Anterior vena cava (tissue), 1 donor: ENCODE data around the gene MAN2B2.

DNA sequence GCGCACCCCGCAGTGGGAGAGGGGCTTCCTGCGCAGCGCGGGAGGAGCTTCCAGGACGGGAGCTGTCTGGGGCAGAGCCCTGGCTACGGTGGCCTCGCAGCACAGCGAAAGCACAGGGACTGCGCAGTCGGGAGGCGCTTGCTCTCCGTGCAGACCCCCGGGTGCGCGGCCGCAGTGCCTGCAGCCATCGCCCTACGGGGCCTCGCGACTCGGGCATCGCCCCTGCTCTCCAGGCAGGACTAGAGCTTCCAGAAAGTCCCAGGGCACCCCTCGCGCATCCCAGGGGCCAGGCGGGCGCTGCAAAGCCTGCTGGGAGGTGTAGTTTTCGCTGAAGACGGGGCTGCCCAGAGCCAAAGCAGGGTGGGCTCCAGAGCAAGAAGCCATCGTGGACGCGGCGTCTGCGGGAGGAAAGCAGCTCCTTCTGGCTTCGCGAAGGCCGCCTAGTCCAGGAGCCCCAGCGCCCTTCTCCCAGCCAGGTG is 24.1 kb upstream of the WFS1 start:
- PRO-cap: no peak

GRCh38 chr4:6563446-6564289 is 11.3 kb upstream of the MAN2B2 start:
- PRO-cap: no peak

GRCh38 chr4:6574328-6575816 is at the start of gene MAN2B2:
MAN2B2 (plus strand) TSS chr4:6575189.
- PRO-cap: bidirectional peak, plus-strand start at chr4:6575202, minus-strand start at chr4:6575052

GRCh38 chr4:6658294-6659201 is 15.3 kb upstream of the ENSG00000170846 start:
- PRO-cap: unidirectional peak, plus-strand start at chr4:6658803; bidirectional peak, plus-strand start at chr4:6658908, minus-strand start at chr4:6658876

GRCh38 chr4:6692800-6693183 is 886 bp upstream of the S100P start:
- PRO-cap: no peak

- PRO-cap: no peak
These were observed 11.2 kb downstream of the BLOC1S4 start for GRCh38 chr4:6726836-6727855.

- PRO-cap: no peak
These were observed 16.5 kb downstream of the TBC1D14 start for GRCh38 chr4:6926102-6926647.

DNA sequence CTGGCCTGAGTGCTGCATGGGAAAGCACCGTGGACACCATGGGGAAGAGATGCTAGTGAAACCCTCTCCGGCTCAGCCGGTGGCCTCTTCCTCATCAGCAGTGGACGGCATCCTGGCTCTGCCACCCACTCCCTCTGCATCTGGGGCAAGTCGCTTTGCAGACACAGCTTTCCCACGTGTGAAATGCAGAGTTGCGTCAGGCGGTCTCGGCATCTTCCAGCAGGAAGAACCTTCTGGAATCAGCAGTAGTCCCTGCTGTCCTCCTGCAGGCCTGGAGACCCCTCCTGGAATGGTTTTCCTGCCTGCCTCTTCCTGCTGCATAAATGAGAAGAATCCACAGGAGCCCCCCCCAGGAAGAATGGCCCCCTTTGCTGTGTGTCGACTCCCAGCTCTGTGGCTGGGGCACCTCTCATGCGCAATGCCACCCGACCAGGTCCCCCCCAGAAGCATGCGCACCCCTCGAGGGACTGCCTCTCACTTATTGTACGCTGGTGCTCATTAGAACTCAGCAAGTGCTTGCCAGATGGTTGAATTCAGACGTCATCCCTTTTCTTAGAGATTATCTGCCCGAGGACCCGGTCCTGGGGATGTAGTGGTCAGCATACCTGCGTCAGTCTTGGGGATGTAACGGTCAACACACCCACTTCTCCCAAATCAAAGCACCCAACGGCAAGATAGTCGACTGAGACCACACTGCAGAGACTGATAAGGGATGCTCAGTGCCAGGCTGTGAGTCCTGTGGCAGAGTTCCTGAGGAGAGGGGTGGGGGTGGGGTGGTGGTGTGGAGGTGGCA is 29.6 kb downstream of the TBC1D14 start:
- PRO-cap: no peak

GRCh38 chr4:6963054-6963785 is 53.6 kb downstream of the TBC1D14 start:
- PRO-cap: no peak

DNA sequence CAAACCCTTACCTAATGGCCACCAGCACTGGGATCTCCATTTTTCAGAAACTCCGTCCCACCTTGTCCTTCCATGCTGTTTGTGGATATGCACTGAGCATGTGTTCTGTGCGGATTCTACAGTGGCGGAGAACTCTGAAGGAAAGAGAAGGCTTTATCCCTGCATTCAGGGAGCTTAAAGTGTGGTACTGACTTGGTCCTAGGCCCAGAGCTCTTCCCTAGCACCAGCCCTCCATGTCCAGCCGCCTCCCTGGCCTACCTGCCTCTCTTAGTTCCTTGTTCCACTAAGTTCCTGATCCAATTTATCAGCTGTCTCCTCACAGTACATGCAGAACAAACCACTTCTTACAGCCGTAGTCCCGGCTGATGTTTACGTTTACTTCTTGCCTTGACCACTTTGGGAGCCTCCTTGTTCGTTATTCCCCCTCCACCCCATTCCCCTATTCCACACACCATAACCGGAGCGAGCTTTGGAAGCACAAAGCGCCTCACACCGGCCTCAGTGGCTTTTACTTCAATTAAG is 1.9 kb downstream of the TADA2B start:
- PRO-cap: no peak

GRCh38 chr4:7063881-7064408 is 3.9 kb downstream of the GRPEL1 start:
- PRO-cap: no peak

- PRO-cap: no peak
These were observed 81.5 kb upstream of the PSAPL1 start for GRCh38 chr4:7516098-7516769.

- PRO-cap: no peak
These were observed 165.5 kb upstream of the PSAPL1 start for GRCh38 chr4:7600244-7600662.

- PRO-cap: unidirectional peak, plus-strand start at chr4:7648519
These were observed 213.4 kb upstream of the PSAPL1 start for GRCh38 chr4:7648043-7648572.

- PRO-cap: no peak
These were observed 166.8 kb downstream of the AFAP1 start for GRCh38 chr4:7772726-7773341.

GRCh38 chr4:7828103-7829328 is 111.1 kb downstream of the AFAP1 start:
- PRO-cap: bidirectional peak, plus-strand start at chr4:7828582, minus-strand start at chr4:7828471

DNA sequence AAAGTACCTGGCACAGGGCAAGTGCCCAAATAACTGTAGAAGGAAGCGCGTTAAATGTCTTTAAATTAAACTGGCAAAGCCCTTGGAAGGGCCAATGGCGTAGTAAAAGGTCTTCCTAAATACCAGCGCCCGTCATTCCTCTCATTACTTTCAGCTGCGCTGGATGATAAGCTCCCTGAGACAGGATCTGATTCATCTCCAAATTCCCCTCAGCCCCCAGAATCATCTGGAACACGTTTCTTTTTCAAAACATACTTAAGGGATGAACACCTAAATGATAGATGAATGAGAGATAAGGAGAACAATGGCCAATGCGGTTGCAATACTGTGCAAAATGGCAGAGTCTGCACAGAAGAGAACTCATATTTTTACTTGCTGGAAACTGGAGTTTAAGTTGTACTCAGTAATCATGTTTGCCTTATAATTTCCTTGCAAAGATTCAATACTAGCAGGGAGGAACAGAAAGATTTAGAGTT is 95.0 kb downstream of the AFAP1 start:
- PRO-cap: unidirectional peak, minus-strand start at position 142 of the sequence

GRCh38 chr4:8078953-8079288 is 79.7 kb downstream of the ABLIM2 start:
- PRO-cap: no peak

DNA sequence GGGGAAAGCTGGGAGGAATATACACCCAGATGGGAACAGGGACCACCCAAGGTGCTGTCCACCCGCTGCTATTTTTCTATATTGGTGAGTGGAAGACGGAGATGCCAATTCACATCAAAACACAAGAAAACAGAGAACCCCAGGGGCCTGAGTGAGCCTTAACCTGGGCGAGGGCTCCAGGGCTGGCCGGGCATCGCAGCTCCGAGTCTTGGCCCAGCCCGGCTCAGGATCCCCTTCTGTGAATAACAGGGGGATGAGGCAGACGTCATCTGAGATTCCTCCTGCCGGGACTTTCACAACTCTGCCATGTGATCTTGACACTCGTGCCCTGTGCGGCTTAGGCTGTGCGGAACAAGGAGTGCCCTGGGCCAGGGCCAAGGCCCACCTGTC is 57.6 kb downstream of the ABLIM2 start:
- PRO-cap: unidirectional peak, minus-strand start at position 238 of the sequence

GRCh38 chr4:8101405-8101853 is 57.2 kb downstream of the ABLIM2 start:
- PRO-cap: no peak